Thoracic aorta (tissue), 1 donor: ENCODE measurements around the genes HNRNPA2B1, CBX3 and SKAP2.

DNA sequence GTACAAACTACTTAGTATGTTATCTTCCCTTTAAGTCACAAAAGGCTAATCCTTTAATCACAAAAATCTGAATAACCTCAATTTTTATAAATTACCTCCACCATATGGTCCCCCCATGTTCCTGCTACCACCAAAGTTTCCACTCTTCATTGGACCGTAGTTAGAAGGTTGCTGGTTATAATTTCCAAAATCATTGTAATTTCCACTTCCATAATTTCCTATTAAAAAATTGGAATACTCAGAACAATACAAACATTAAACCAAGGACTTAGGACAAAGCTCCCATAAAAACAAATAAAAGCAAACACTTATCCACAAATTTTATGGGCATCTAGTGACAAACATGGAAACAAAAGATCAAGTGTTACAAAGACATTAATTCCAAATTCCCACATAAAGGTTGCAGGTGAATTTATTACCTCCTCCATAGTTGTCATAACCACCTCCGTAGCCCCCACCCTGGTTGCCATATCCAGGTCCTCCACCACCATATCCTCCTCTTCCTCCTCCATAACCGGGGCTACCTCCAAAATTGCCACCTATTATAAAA is 7.3 kb downstream of the HNRNPA2B1 start:
- RAMPAGE, long total RNA: start-site peak on the minus strand centred at position 138 of the sequence, 79 bp wide, 59 reads

- RAMPAGE, long total RNA: start-site peak on the minus strand at chr7:26200575-26200649, 97 reads; start-site peak on the minus strand at chr7:26200742-26200777, 1,420 reads
These were observed at the start of gene HNRNPA2B1 for GRCh38 chr7:26200468-26200856. HNRNPA2B1 (minus strand) TSS chr7:26200746.

DNA sequence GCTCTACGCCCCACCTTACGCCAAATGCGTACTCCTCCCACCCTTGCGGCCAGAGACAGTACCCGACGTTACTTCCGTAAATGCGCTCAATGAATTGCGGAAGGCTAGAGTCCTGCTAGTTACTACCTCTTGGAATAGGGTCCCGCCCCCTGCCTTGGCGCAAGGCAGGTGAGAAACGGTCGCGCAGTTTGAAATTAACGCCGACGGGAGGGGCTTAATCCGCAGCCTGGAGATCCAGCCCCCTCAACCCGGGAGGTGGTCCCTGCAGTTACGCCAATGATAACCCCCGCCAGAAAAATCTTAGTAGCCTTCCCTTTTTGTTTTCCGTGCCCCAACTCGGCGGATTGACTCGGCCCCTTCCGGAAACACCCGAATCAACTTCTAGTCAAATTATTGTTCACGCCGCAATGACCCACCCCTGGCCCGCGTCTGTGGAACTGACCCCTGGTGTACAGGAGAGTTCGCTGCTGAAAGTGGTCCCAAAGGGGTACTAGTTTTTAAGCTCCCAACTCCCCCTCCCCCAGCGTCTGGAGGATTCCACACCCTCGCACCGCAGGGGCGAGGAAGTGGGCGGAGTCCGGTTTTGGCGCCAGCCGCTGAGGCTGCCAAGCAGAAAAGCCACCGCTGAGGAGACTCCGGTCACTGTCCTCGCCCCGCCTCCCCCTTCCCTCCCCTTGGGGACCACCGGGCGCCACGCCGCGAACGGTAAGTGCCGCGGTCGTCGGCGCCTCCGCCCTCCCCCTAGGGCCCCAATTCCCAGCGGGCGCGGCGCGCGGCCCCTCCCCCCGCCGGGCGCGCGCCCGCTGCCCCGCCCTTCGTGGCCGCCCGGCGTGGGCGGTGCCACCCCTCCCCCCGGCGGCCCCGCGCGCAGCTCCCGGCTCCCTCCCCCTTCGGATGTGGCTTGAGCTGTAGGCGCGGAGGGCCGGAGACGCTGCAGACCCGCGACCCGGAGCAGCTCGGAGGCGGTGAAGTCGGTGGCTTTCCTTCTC is at the start of gene CBX3:
Gene CBX3 (plus strand): TSS at position 889 of the 989 bp plus-strand sequence.
- RAMPAGE, long total RNA: start-site peak on the plus strand centred at position 667 of the sequence, 65 bp wide, 40 reads; start-site peak on the plus strand centred at position 906 of the sequence, 45 bp wide, 742 reads

DNA sequence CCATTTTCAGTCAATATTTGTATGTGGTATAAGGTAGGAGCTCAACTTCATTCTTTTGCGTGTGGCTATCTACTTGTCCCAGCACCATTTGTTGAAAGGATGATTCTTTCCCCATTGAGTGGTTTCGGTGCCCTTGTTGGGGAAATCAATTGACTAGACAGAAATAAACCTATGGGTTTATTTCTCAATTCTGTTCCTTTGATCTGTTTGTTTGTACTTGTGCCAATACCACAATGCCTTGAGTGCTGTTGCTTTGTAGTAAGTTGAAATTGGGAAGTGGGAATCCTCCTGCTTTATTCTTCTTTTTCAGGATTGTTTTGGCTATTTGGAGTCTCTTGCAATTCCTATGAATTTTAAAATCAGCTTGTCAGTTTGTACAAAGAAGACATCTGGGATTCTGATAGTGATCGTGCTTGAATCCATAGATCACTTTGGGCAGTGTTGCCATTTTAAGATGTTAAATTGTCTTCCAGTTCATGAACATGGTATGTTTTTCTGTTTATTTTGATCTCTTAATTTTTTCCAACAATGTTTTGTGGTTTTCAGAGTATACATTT is 41.1 kb downstream of the SNX10 start:
- RAMPAGE, long total RNA: no peak

DNA sequence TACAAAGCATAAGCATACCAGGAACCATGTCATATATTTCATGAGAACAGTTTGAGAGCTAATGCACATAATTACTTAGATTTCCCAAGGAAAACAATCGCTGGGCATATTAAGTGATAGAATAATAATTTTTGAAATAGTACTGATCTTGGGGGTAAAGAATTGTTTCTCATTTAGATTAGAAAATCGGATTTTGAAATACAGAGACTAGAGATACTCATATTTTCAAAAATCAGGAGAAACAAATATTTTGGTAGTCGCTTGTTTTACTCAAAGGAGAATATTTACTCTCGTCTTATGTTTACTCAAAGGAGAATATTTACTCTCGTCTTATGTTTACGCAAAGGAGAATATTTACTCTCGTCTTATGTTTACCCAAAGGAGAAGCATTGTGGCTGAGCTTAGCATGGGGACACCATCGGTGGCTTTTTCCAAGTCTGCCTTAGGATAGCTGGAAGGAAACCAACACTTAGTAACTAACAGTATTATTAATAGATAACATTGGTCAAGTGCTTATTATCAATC is 71.7 kb downstream of the SNX10 start:
- RAMPAGE, long total RNA: no peak

GRCh38 chr7:26369431-26369787 is 77.7 kb downstream of the SNX10 start:
- RAMPAGE, long total RNA: no peak

- RAMPAGE, long total RNA: no peak
These were observed 107.4 kb downstream of the SNX10 start for GRCh38 chr7:26398796-26399736.

- RAMPAGE, long total RNA: no peak
These were observed 259.9 kb downstream of the SNX10 start for GRCh38 chr7:26551537-26551974.

DNA sequence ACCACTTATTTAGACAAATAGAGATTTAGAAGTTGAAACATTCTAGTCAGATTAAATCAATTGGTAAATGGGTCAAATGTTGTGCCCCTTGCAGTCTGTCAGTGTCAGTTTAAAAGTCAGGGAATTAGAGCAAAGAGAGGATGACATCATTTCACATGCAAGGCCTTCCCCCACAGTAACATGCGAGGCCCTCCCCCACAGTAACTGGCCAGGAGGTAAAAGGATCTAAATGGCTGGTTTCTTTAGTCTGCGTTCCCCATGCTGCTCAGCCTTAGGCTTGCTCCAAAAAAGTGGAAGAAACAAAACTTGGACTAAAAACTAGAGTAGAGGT is 177.8 kb downstream of the SKAP2 start:
- RAMPAGE, long total RNA: no peak

- RAMPAGE, long total RNA: start-site peak on the minus strand at chr7:26864518-26864619, 53 reads
These were observed at the start of gene SKAP2 for GRCh38 chr7:26863870-26864979. SKAP2 (minus strand) TSS chr7:26864590.

DNA sequence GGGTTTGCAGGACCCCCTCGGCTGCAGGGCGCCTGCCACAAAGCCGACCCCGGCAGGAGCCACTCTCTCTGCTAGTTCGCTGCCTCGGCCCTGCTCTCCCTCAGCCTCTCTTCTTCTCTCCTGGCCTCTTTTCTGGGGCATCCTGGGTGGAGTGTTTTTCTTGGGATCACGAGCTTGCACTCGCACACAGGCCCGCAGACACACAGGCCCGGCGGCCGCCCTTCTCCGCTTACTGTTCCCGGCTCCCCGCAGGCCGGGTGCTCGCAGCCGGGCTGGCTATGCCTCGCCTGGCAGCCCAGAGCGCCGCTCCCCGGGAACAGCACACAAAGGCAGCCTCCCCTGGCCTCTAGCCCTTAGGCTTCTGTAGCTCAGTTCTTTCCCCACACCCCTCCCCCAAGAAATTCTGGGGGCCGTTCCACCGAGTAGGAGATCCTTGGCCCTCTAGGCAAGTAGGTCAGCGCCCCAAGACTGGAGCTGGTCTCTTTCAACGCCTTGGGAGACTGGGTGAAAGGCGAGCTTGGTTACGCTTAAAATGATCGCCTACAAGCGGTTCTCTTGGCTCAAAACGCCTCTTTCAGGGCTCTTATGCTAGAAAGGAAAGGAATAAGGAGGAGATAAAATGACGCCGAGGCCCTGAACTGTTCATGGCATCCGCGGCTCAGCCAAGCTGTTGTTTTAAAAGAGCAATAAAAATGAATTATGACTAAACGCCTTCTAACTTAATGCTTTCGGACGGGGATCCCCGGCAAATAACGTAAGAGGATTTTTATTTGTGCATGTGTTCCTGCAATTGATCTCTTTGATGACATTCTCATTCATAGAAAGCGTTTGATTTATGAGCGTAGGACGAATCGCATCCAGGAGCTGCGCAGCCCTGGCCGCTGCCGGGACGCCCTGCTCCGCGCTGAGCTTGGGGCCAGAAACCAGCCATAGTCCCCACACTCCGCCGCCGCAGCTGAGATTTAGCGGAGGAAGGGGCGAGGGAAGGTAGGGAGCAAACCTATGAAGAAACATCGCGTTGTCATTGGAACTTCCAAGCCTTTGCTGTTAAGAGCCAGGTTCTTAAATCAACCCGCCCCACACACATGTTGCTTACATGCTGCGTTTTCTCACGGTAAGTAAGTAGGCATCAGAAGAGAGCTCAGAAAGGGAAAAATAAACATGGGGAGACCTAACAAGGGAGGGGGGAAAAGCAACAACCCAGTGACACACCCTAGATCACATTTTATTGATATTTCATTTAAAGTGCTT is 2.9 kb upstream of the HOXA1 start:
- RAMPAGE, long total RNA: no peak

DNA sequence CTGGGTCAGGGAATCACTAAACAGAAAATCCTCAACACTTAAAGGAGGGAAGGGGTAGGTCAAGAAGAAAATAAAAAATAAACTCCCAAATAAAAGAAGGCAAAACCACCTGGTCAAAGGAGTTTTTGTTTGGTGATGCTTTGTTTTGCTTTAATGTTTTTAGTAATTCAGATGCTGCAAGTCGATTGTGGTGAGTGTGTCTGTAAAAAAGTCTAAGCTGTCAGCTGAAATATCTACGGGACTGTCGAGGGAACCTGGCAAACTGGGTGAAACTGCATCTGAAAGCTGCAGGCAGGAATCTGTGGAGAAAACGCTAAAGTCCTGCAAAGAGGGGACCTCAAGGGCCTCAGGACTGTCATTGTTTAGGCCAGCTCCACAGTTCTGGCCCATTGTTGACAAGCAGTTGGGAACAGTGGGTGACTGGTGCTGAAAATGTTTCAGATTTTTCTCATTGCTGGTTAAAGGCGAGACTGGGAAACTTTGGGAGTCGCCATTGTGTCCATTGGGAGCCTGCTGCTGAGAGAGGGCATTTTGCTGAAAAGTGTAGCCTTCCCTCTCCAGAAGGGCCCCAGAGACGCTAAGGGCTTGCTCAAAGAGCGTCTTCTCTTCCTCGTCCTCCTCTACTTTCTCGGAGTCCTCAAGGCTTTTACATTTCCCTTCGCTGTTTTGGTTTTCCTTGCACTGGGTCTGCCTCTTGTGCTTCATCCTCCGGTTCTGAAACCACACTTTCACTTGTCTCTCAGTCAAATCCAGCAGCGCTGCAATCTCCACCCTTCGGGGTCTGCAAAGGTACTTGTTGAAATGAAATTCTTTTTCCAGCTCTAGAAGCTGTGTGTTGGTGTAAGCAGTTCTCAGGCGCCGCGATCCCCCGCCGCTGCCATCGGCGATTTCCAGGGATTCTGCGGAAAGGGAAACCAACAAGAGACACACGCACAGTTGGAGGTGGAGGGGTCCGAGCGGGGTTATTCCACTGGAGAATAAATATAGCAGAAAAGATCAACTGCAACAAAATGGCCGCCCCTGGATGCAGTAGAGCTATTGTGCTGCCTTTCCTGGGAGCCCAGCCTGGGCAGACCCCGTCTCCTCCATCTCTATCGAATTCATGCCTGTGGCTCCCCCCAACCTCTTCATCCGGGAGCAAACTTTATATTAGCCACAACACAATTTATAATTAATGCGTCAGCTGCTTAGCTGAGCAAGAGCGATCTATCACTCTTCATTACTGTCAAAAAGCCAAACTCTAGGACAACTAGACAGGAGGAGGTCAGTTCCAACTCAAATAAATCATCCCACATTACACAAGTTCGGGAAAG is 1.5 kb downstream of the HOXA2 start:
- RAMPAGE, long total RNA: no peak

DNA sequence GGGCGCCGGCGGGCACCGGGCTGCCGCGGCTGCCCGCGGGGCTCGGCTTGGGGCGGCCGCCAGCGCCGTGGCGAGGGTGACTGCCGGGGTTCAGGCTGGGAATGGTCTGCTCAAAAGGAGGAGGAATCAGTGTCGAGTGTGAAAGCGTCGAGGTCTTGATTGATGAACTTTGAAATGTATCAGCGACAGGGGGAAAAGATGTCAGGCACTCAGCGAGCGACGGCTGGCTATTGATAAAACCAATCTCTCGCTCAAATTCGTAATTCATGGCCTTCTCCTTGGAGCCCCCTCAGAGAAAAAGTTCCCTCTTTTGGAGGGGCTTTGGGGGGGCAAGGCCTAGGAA is 279 bp downstream of the HOXA2 start:
- RAMPAGE, long total RNA: no peak

DNA sequence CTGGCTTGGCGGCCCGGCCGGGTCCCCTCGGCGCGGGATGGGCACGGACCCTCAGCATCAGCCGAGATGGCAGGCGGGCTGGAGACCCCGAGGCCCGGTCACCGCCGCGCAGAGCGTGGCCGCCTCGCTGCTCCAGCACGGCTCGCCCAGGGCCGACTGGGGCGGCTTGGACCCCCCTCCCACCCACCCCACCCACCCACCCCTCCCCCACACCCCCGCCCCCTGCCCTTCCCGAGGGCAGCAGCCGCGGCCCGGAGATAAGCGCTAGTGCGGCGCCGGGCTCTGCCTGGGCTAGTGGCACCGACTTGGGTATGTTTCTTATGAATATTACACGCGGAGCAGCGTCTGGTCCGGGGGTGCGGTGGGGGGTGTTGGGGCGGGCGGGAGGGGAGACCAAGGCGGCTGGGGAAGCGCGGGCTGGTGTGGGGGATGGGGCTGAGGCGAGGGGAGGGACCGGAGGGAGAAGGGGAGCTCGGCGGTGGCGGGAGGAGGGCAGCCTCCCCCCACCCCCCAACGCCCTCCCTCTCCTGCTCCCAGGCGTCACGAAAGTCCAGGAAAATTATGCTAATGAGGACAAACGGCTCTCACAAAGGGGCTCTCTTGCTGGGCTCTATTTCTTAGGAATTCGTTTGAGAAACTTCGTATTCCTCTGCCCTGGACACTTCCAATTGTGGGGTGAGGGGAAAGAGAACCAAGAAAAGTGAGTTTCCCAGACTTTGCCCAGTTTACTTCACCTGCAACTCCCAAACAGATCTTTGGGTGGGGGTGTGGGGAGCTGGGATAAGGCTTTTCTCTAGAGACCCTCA is 11.4 kb upstream of the HOXA2 start:
- RAMPAGE, long total RNA: start-site peak on the plus strand centred at position 642 of the sequence, 182 bp wide, 26 reads

GRCh38 chr7:27114491-27114821 is 12.0 kb upstream of the HOXA2 start:
- RAMPAGE, long total RNA: no peak

- RAMPAGE, long total RNA: no peak
These were observed 11.9 kb downstream of the HOXA4 start for GRCh38 chr7:27118627-27119179.

GRCh38 chr7:27121833-27122451 is 8.6 kb downstream of the HOXA4 start:
- RAMPAGE, long total RNA: no peak

GRCh38 chr7:27170766-27171006 is 3.4 kb downstream of the HOXA10 start:
- RAMPAGE, long total RNA: no peak

DNA sequence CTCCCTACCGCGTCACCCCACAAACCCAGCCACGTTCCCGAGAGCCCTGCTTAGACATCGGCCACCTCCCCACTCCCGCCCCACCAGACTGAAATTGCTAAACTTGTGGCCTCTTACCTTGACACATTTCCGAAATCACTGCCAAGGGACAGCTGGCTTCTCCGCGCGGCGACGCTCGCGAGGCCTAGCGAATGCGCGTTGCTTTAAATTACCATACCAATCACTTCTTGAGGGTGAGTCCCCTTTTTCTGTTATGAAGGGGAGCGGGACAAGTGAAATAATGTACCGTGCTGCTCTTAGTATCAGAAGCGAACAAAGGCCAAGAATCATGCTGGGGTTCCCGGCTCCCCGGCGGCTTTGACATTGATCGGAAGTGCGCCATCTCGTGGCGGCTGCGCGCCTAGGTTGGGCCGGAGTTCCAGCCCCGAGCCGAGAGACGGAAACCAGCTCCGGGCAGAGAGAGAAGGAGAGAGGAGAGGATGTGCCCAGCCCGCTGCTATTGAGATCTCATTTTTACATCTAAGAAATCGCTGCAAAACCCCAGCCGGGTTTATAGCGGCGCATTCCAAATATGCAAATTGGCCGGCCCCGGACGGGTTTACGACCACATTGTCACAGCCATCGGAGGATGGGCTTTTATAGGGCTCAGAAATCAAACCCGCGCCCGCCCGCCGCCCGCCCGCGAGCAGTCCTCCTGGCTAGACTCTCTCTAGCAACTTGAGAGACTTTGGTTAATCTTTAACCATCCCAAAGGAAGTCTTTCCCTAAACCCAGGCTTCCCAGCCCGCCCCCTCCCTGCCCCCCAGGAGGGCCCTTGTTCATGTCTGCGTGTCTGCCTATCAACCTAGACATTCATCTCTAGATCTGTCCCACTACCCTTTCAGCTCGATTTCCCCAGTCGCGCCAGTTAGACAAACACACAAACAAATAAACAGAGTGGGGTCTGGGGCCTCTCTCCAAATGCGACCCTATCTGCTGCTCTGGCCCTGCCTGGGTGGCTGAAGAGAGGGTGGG is 5.2 kb downstream of the HOXA11 start:
- RAMPAGE, long total RNA: no peak

DNA sequence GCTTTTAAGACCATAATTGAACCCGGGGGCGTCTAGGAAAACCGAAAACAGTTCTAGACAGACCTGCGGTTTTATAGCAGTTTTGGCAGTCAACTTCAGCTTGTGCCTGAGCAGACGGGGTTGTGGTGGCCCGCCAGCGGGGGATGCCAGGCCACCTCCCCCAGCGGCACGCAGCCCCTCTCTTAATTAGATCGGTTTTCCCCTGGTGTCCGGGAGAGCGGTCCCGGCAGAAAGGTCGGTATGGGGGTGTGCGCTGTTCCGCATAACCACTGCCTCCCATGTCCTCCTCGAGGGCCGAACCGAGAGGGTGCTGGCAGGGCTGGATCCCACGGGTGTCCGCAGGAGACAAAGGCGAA is 2.7 kb upstream of the HOXA11 start:
- RAMPAGE, long total RNA: no peak